Right cardiac atrium (tissue), 1 donor: ENCODE measurements around the gene FOXP1.

- PRO-cap: no peak
Observed at GRCh38 chr3:71208700-71209320, 374.7 kb downstream of the FOXP1 start.

DNA sequence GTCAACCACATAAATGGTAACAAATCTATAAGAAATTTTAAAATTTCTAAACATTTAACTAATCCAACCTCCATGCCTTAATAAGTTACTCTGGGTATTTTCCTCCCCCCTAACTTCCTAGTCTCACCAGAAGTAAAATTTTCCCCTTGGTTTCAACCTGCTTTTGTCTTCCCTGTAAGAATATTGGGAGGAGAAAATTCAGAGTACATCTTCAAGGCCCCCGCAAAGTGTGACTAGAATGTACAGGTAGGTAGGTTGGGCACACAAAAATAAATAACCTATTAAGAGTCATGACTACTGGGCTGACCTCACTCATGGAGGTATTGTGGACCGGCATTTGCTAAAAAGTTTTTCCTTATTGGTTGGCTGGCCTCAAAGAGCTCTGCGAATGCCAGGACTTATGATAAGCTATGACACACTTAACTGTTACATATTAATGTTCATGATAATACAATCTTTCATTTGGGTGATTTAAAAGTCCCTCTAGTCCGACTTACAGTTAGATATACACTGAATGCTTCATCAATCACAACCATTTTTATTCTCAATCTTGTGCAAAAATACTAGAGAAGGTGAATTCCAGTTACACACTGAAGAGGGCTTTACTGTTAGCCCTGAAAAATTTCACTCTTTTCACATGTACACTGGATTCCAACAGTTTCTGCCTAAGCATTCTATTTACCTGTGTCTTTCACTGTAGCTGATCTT lies 329.3 kb downstream of the FOXP1 start:
- PRO-cap: no peak

GRCh38 chr3:71443826-71444791 lies 139.4 kb downstream of the FOXP1 start:
- PRO-cap: no peak

DNA sequence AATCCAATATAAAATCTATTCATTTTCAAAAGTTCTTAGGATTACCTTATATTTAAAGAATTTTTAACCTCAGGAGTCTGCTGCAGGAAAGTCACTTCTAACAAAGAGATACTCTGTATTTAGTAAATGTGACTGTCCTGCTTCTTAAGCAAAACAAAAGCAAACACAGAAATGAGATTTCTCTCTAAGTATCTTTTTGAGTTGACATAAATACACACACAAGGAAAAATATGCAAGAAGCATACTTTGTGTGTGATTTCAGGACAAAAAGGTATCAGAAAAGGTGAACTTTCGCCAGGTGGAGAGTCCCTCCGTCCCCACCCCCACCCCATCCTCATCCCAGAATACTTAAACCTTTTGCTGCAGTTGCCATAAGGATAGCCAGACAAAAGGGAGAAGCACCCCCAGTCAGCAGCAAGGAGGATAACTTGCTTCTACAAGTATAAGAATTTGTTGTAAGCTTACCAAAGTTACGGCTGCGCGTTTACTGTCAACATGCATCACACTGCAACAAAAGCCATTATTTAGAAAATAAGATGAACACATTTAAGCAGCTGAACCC lies 10.4 kb downstream of the FOXP1 start:
- PRO-cap: no peak

- PRO-cap: bidirectional peak, plus-strand start at chr3:71583799, minus-strand start at chr3:71583256
Observed at GRCh38 chr3:71583050-71583871, at the start of gene FOXP1. TSS of gene FOXP1 (minus strand) at chr3:71583728.

DNA sequence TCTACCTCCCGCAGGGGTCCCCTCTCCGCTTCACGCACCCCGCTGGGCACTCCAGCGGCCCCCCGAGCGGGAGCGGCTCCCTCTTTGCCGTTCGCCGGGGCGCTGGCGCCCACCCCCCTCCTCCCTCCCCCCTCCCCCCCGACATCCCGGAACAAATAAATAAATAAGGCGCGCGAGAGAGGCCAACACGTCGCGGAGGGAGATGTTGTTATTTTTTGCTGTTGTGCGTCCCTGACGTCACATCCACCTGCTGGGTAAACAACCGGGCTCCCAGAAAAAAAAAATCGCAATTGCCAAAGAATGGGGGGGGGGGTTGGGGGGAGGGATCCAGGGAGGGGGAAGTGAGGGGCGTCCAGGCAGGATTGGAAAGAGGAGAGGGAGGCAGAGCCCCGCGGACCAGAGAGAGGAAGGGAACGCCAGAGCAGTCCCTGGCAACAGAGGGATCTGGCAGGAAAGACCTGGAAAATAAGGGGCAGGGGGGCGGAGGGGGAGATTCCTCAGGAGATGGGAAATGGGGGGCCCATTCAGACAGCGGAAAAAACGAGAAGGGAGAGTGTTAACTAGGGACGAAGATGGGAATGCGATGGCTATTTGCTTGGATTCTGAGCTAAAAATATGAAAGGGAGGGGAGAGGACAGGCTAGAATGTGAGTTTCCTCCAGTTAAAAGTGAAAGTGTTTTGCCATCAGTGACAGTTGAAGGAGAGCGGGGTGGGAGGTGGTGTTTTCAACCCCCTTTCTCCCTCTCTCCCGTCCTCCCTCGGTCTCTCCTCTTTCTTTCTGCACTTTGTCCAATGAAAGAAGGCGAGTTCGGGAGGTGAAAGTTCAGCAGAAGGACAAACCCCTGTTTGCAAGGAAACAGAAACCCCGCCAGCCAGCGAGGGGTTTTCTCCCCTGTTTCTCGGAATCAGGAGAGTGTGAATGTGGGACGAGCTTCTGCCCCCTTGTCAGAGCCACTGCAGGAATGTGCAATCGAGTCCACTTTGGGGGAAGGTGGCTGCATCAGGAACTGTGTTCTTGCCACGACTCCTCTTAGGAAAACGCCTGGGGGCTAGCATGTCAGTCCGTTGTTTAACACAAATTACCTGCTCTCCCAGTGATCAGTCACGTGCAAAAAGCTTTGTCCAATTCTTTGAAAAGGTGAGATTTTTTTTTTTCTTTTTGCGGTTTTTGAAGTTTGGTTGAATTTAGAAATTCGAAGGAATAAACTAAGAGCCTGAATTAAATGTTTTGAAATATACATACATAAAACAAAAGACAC lies 773 bp upstream of the FOXP1 start:
- PRO-cap: bidirectional peak, plus-strand start at position 384 of the sequence, minus-strand start at position 436 of the sequence; bidirectional peak, plus-strand start at position 819 of the sequence, minus-strand start at position 747 of the sequence

- PRO-cap: no peak
Observed at GRCh38 chr3:71723583-71724074, 1.6 kb downstream of the EIF4E3 start.

- PRO-cap: no peak
Observed at GRCh38 chr3:71806569-71807196, 21.7 kb upstream of the PROK2 start.

GRCh38 chr3:72173980-72174455 lies 389.1 kb upstream of the PROK2 start:
- PRO-cap: no peak

GRCh38 chr3:72288709-72289928 lies 504.2 kb upstream of the PROK2 start:
- PRO-cap: no peak

DNA sequence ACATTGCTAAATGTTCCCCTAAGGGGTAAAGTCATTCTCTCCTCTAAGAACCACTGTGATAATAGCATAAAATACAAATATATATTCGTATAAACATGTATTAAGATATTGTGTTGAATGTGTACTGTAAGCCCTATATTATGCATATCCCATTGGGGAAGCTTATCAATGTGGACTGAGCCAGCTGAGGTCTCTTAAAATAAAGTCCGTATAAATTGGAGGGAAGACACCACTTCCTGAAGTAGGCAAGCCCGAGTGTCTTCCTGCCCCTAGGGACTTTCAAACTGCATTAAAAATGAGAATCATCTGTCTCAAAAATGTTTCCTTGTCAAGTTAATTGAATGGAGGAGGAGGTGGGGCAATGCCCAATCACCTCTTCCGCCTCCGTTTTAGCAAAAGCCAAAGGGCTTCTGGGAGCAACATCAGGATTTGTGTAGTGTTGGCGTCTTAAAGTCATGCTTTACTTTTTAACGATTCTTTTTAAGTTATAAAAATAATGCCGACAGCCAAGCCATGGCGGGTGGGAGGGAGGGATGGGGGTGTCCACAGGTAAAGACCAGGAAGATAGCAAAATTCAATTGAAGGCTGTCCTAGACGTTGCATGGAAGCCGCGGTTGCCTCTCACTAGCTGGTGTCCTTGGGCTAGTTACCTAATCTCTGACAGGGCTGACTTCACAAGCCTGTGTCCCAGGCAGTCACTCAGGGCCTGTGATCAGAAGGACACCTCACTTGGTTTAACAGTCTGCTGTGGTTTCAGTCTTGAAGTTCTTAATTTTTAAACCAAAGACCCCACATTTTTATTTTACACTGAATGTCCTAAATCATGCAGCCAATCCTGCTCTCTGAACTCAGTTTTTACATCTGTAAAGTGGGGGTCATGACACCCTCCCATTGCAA lies 524.9 kb upstream of the PROK2 start:
- PRO-cap: no peak

DNA sequence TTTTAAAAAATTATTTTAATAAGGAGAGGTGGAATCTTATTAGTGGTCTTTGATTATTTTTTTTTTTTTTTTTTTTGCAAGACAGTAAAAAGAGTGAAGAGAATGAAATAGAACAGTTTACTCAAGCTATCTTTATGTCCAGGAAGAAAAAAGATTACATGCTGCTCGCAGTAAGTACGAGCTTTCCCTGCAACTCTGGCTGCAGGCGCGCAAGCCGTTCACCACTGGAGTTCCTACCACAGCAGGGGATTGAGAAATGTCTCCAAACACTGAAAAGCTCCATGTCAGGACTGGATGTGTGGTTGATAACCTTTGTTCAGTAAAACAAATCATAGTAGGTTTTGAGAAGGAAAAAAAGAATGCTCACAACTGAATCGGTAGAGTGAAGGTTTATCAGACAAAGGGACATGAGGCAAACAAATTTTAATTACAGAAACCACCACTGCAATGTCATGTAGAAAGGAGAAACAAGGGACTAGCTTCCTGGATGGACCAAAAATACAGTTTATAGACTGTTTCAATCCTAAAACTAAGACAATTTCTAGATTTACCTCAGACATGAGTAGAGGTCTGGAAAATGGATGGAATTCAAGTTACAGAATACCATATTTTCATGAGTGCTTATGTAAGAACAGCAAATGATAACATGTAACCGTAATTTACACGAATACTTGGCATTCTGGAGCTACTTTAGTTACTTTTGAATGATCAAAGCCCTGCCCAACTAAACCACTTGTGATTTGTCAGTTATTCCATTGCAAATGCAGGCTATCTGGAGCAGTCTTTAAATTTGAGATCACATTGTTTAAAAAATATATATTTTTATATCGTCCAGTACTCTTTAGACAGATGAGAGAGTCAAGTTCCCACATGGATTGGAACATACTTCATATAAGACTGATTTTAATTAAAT lies 471.1 kb downstream of the SHQ1 start:
- PRO-cap: no peak

- PRO-cap: no peak
Observed at GRCh38 chr3:72377772-72378744, 470.2 kb downstream of the SHQ1 start.

DNA sequence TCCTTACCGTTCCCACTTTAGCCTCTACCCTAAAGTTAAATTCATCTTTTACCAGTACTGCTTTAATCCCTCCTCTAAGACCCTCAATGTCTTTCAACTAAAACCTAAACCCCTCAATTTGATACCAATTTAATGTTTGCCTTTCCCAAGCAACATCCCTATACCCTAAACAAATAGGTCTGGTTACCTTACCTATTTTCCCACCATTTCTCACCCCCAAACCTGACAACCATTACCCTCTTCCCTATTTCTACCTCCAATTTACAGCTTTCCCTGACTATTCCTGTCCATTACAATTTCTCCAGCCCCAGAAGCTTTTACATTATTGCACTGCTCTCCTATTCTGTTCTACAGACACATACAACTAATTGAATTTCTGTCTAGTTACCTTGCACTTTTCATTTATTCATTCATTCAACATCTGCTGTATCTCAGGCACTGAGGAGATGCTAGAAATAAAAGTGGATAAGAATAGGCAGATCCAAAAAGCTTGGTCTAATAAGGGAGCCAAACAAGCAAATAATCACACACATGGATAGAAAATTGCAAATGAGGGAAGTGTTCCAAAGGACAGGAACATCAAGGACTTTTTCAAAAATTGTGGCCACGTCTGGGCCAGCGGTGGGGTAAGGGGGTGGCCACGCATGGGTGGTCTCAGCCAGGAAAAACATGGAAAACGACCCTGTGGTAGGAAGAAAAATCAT lies 442.7 kb downstream of the SHQ1 start:
- PRO-cap: no peak

GRCh38 chr3:72439497-72439935 lies 408.7 kb downstream of the SHQ1 start:
- PRO-cap: no peak

- PRO-cap: no peak
Observed at GRCh38 chr3:72461975-72462319, 386.3 kb downstream of the SHQ1 start.

GRCh38 chr3:72567502-72567941 lies 280.7 kb downstream of the SHQ1 start:
- PRO-cap: no peak

DNA sequence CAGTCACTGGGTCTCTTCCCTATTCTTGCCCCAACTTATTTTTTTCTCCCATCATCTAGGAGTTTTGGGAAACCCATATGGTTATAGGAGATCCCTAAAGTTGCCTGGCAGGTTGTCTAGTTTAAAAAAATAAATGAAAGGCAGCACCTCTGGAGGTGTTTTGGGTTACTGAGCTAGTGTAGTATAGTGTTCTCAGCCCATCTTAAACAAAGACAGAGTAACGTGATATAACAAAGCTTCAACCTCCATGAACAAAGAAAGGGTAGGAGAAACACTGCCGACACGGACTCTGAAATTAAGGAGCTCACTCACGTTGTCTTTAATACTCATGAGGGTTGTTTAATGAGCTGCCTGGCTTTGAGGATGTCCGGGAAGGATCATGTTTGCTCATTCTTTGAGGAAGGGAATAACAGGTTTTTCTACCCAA lies 102.0 kb downstream of the SHQ1 start:
- PRO-cap: no peak

DNA sequence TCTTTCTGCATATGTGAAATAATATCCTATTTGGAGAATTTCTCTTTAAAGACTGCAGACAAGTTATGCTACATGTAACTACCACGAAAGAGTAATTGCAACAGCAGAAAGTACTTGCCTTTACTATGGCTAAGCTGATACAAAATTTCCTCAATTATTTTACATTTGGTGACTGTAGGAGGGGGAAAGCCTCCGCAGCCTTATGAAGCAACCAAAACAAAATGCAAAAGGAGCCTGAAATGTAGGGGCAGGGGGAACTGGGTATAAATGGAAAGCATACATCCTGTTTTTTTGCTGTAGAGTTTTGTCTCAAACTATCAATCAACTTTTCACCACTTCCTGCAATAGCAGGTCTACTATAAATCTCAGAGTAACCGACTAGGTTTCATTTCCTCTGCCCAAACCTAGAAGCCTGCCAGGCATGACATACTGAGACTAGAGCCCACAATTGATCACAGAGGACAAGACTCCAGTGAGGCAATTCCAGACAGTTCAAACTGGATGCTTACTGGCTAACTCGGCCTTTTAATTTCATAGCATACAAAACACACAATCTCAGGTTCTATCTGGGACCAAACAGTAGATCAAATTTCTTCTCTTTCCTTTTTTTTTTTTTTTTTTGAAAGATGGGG lies 91.3 kb downstream of the SHQ1 start:
- PRO-cap: no peak

DNA sequence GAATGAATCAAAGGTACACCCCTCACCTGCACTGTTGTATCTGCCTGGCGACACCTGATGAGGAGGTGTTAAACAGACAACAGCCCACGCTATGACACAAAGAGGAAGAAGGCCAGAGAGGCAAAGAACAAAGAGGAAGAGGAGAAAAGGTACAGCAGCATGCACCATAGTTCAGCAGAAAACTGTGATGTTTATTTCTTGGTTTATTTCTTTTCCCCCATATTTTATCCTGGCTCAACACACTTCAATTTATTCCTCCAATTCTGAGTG lies 26.7 kb downstream of the SHQ1 start:
- PRO-cap: no peak